ENCODE results near the gene FIGNL1.

- PRO-cap = no peak
- RAMPAGE, long total RNA = no peak
These were observed 101.9 kb downstream of the TNS3 start for GRCh38 chr7:47480010-47480475.

DNA sequence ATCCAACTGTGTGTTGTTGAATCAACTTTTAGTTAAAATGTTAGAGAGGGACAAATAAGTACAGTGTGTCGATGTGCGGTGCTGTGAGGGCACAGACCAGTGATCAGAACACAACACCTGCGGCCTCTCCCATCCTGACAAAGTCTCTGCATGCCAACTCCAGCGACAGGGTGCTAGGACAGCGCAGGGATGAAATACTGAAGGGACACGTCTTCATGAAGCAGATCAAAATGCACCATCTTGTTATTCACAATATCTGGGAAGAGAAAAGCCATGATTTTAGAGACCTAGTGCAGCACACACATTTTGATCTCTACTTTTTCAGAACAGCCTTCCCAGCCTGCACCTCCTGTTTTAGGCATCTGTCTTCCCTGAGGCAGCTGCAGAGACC lies 14.2 kb downstream of the HUS1 start:
- PRO-cap = no peak
- RAMPAGE, long total RNA = no peak

- PRO-cap = no peak
- RAMPAGE, long total RNA = no peak
These were observed 20.3 kb downstream of the UPP1 start for GRCh38 chr7:48109085-48110125.

DNA sequence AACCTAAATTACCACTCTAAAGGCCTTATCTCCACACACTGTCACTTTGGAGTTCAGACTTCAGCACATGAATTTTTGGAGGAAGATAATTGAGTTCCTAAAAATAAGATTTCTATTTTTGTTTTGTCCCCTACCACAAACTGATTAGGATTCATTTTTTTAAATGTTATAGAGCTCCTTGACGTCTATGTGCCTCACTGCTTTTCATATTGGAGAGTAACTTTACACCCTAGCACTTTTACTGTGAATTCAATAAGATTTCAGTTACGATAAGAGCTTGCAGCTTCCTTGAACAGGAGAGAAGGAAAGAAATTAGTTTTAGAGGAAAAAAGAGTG lies 142.7 kb upstream of the VWC2 start:
- PRO-cap = no peak
- RAMPAGE, long total RNA = no peak

GRCh38 chr7:50352261-50352800 lies 47.8 kb downstream of the IKZF1 start:
- PRO-cap = no peak
- RAMPAGE, long total RNA = no peak

DNA sequence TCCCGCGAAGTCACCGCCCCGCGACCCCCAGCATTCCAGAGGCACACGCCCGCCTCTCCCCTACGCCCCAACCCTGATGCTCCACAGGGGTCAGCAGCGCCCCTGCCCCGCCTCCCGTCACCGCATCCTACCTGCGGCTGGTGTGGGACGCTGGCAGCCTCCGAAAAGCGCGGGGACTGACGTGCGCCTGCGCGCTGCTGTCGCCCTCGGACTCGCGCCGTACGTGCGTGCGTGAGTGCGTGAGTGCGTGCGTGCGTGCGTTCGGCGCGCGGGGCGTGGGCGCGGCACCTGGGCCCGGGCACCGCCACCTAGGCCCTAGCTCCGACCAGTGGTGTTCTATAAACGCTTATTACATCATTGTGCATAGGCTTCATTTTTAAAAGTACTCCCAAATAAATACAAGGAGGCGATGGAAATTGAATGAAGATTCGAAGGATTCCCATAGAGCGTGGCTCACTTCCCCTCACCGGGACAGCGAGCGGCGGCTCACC lies at the start of gene FIGNL1:
Gene FIGNL1, minus strand, starts transcription at position 181 of the 491 bp plus-strand sequence.
- PRO-cap = bidirectional peak, plus-strand start at position 260 of the sequence, minus-strand start at position 214 of the sequence
- RAMPAGE, long total RNA = start-site peak on the minus strand centred at position 165 of the sequence, 21 bp wide, 76 and 32 reads in 2 replicates

- PRO-cap = bidirectional peak, plus-strand start at chr7:50653368, minus-strand start at chr7:50653289
- RAMPAGE, long total RNA = no peak
These were observed 87.9 kb upstream of the DDC start for GRCh38 chr7:50653086-50653483.

- PRO-cap = no peak
- RAMPAGE, long total RNA = no peak
These were observed 91.4 kb upstream of the DDC start for GRCh38 chr7:50656630-50656988.

- PRO-cap = no peak
- RAMPAGE, long total RNA = no peak
These were observed 79.2 kb downstream of the GRB10 start for GRCh38 chr7:50703203-50704133.

DNA sequence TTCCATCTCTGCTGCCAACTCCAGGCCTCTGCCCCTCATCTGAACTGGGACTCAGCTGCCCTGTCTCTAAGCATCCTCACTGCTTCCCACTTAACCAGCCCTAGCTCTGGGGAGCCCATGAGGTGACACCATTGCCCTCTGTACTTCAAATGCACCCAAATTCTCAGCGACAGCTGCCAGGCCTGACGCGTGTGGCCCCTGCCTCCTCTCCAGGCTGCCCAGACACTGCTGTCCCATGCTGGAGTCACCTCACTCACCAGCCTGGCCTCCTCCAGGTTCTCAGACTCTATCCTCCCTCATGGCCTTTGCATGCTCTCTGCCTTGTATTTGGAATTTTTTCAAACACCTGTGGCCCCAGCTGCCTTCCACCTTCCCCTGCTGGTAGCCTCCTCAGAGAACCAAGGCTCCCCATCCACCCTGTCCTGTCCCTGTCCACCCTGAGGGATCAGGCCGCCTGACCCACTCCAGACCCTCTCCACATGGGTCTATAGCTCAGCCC lies 18.9 kb downstream of the GRB10 start:
- PRO-cap = no peak
- RAMPAGE, long total RNA = no peak

GRCh38 chr7:50898994-50899342 lies 116.3 kb upstream of the GRB10 start:
- PRO-cap = no peak
- RAMPAGE, long total RNA = no peak

GRCh38 chr7:51229090-51229636 lies 87.4 kb downstream of the COBL start:
- PRO-cap = no peak
- RAMPAGE, long total RNA = no peak

GRCh38 chr7:51344259-51344828 lies 27.7 kb upstream of the COBL start:
- PRO-cap = no peak
- RAMPAGE, long total RNA = no peak

- PRO-cap = no peak
- RAMPAGE, long total RNA = no peak
These were observed 583.7 kb upstream of the COBL start for GRCh38 chr7:51900301-51900703.

GRCh38 chr7:53017546-53017885 lies 17.9 kb upstream of the POM121L12 start:
- PRO-cap = no peak
- RAMPAGE, long total RNA = no peak

DNA sequence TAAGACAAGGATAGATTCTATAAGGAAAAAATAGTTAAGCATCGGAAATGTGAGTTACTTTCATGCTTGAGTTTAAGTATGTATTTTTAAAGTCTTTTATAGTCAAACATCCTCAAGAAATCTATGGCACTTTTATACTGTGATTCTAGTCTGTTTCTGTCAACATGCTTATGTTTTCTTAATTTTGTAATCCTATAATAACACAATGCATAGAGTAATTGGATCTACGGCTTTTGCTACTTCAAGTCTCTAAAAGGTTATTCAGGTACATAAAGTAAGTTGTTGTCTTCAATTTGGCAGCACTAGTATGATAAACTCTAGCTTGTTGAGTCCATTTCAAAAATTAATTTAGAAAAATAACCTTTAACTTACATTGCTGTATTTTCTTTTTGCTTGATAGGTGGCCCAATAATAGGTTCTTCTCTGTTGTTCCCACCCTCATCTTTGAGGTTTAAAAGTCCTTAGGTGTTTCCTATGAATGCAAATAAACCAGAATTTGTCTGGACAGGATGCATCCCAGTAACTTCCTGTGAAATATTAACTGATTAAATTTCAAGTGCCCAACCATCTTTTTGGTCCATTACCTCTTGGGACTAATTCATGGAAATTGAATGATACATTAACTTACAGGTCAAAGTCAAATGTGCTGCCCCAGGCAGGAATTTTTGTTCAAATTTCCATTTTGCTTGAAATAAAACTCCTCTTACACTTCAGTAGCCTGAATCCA lies 383.2 kb downstream of the POM121L12 start:
- PRO-cap = no peak
- RAMPAGE, long total RNA = no peak

- PRO-cap = no peak
- RAMPAGE, long total RNA = no peak
These were observed 730.4 kb upstream of the VSTM2A start for GRCh38 chr7:53811784-53812160.

GRCh38 chr7:54542967-54543459 lies 838 bp downstream of the VSTM2A start:
- PRO-cap = no peak
- RAMPAGE, long total RNA = no peak

GRCh38 chr7:55019388-55019789 lies 572 bp downstream of the EGFR start:
- PRO-cap = bidirectional peak, plus-strand start at chr7:55019511, minus-strand start at chr7:55019332
- RAMPAGE, long total RNA = no peak

DNA sequence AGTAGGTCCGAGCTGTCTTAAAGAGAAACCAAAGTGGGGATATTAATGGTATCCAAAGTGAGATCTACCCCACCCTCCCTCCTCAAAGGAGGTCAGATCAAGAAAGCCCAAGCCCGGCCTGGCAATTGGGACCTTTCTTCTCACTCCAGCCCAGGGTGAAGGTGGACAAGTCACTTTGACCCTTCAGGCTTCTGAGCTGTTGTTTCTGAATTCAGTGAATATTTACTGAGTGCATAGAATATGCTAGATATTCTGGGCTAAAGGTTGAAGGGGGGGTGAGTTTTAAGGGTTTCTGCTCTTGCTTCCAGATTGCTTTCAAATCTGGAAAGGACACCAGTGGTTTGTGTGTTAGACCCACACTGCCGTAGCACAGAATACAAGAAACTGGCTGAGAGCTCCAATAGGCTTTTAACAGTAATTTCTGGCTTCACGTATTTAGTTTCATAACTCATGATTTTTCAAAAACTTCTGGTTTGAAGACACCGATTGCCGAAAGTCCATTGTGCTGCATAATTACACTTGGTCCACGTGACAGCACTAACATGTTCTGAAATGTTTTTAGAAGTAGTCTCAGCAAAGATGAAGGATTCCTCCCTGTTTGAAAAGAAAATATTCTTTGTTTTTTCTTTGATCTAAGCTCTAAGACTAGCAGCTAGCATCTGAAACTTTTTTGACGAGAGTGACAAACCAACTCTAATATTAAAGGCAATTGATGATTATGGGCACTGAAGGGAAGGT lies 3.7 kb downstream of the EGFR start:
- PRO-cap = no peak
- RAMPAGE, long total RNA = no peak

Measured in urinary bladder (tissue), 3 donors.